Mesenchymal stem cell of adipose (primary cell): Measurements from ENCODE around the genes OR2G3, OR2G6 and PGBD2.

DNA sequence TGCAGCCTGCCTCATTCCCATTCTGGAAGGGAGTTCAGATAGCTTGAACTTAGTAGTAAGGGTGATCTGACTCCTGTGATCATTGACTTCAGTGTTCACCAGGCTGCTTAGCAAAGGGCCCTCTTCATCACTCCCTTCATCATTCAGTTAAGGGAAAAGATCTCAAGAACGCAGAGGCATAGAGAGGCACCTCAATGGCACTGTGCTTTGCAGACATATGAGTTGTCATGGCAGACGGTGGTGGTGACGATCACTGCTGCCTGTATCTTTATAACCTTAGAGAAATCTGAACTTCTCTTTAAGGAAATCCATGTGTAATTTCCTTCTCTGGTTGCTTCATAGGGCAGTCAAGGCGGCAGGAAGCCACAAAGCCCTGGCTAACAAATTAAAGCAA lies 30.0 kb upstream of the AHCTF1 start:
- CAGE, long polyA plus RNA, result no peak

DNA sequence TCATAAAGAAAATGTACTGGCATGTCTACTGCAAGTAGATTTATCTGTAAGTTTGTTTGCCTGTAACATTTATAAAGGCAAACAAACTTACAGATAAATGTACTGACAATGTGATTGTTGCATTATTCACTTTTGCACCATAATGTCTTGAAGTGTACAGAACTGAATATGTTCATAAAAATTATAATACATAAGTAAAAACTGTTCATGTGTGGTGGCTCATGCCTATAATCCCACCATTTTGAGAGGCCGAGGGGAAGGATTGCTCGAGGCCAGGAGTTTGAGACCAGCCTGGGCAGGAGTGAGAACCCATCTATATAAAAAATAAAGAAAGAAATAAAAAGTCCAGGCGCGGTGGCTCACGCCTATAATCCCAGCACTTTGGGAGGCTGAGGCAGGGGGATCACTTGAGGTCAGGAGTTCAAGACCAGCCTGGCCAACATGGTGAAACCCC lies 11.0 kb downstream of the ZNF695 start:
- CAGE, long polyA plus RNA, result no peak

DNA sequence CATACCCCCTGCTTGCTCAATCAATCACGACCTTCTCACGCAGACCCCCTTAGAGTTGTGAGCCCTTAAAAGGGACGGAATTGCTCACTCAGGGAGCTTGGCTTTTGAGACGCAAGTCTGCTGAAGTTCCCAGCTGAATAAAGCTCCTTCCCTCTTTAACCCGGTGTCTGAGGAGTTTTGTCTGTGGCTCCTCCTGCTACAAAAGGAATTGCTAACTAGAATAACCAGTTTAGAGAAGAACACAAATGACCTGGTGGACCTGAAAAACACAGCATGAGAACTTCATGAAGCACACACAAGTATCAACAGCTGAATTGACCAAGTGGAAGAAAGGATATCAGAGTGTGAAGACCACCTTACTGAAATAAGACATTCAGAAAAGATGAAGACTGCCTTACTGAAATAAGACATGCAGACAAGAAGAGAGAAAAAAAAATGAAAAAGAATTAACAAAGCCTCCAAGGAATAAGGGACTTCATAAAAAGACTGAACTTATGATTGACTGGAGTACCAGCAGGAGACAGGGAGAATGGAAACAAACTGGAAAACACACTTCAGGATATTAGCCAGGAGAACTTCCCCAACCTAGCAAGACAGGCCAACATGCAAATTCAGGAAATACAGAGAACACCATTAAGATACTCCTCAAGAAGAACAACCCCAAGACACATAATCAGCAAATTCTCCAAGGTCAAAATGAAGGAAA lies 28.8 kb upstream of the ZNF669 start:
- CAGE, long polyA plus RNA, result no peak

GRCh38 chr1:247322339-247323224 lies 9.1 kb downstream of the ZNF496 start:
- CAGE, long polyA plus RNA, result no peak

GRCh38 chr1:247406982-247407735 lies 8.8 kb upstream of the NLRP3 start:
- CAGE, long polyA plus RNA, result no peak

- CAGE, long polyA plus RNA, result no peak
These were observed at the start of gene OR2G3 for GRCh38 chr1:247605551-247605875. TSS of gene OR2G3 (plus strand) at chr1:247605586.

- CAGE, long polyA plus RNA, result no peak
These were observed 1.7 kb upstream of the TRIM58 start for GRCh38 chr1:247855241-247855637.

- CAGE, long polyA plus RNA, result no peak
These were observed 11.0 kb downstream of the OR2W3 start for GRCh38 chr1:247906100-247907161.

GRCh38 chr1:248507895-248508132 lies at the start of gene OR2G6:
TSS of gene OR2G6 (plus strand) at chr1:248508073.
- CAGE, long polyA plus RNA, result no peak

DNA sequence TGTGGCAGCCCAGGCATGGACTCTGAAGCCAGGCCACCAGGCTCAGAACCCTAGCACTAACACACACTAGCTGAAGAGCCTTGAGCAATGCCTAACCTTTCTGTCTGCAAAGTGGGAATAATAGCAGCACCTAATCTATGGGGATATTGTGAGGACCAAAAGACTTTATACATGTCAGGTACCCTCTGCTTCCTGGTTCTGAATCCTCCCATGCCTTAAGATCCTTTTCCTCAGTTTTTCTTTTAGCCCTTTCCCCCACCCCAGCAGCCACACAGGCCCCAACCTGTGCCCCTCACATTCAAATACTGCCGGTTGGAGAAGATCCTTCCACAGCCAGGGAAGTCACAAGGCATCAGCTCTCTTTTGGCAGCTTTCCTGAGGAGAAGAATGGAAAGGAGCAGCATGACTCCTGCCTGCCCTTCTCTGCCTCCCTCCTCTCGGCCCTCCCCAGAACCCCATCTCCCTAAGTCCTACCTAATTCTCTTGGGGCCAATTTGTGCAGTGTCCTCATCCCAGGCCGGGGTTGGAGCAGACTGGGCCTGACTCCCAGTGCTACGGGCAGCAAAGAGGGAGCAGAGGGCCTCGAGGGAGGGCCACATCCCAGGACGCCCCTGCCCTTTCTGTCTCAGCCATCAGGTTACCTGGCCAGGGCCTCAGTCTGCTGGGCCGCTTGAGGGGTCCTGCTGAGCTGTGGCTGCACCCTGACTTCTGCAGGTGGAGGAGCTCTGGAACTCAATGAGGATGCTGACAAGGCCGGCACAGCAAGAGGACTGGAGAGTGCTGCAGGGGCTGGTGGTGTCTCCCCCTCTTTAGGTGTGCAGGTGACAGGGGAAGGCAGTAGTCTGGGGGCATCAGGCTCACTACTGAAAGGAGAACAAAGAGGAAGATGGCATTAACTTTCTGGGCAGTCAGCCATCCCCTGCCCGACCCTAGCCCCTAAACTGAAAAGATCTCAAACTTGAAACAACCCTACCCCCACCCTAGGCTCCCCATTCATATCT lies 3.5 kb downstream of the ZNF692 start:
- CAGE, long polyA plus RNA, result no peak

GRCh38 chr1:248905866-248906941 lies at the start of gene PGBD2:
TSS of gene PGBD2 (plus strand) at chr1:248906235.
- CAGE, long polyA plus RNA, result no peak